Parotid gland (tissue), 1 donor: ENCODE measurements around a stretch of chr13.

- PRO-cap, result no peak
Observed at GRCh38 chr13:110965564-110965947, 50.7 kb upstream of the ANKRD10 start.

DNA sequence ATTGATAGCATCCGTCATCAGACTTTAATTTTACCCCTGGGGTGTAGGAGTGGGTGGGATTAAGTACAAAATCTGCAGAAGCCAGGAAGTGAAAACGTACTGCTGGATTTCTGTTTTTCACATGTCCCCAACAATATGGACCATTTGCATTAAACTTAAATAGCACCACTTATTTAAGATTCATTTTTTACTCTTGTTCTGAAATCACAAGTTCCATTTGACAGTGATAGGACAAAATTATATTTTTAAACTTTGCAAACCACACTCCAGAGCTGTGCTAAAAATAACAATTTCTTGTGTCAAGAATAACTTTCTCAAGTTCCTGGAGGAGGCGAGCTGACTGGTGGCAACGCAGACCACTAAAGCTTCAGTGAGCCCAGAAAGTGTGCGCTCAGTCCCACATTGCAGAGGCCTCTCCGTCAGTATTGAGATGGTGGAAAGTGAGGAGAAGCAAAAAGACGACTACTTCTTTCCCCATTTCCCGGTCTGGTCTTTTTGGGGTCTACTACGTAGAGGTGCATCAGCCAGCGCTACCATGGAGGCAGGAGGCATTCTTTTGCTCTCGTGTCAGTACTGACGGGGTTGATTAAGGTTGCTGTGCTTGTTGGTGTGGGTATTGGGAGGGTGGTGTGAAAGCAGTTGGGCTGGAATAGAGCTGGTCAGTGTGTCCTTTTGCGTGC, 71.5 kb downstream of the ARHGEF7 start:
- PRO-cap, result no peak

DNA sequence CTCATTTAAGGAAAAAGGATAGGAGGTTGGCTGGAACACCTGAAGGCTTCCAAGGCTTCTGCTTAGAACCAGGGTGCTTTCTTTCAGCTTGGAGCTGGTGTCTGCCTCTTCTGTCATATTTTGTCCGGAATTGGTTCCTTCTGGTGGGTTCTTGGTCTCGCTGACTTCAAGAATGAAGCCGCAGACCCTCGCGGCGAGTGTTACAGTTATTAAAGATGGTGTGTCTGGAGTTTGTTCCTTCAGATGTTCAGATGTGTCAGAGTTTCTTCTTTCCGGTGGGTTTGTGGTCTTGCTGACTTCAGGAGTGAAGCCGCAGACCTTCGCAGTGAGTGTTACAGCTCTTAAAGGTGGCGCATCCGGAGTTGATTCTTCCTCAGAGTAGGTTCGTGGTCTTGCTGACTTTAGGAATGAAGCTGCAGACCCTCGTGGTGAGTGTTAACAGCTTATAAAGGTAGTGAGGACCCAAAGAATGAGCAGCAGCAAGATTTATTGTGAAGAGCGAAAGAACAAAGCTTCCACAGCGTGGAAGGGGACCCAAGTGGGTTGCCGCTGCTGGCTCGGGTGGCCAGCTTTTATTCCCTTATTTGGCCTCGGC, 74.1 kb downstream of the ARHGEF7 start:
- PRO-cap, result no peak

GRCh38 chr13:111210346-111211075, 95.4 kb downstream of the ARHGEF7 start:
- PRO-cap, result no peak

- PRO-cap, result no peak
Observed at GRCh38 chr13:111372621-111373079, 52.2 kb downstream of the TEX29 start.

- PRO-cap, result unidirectional peak, minus-strand start at chr13:111451043
Observed at GRCh38 chr13:111450708-111451448, 130.4 kb downstream of the TEX29 start.

DNA sequence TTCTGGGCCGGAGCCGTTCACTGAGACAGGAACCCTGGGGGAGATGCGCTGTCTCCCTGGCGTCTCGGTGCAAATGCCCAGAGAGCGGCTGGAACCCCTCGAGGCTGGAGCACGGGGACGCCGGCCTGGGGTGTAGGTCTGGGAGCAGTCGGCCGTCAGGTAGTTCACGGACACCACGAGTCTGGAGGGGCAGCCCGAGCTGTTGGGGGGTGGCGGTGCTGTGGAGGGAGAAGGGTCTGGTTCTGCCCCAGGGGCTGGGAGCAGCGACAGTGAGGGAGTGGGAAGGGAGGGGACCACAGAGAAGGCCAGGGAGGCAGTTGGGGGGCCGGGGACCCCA, 173.3 kb upstream of the SOX1 start:
- PRO-cap, result no peak

DNA sequence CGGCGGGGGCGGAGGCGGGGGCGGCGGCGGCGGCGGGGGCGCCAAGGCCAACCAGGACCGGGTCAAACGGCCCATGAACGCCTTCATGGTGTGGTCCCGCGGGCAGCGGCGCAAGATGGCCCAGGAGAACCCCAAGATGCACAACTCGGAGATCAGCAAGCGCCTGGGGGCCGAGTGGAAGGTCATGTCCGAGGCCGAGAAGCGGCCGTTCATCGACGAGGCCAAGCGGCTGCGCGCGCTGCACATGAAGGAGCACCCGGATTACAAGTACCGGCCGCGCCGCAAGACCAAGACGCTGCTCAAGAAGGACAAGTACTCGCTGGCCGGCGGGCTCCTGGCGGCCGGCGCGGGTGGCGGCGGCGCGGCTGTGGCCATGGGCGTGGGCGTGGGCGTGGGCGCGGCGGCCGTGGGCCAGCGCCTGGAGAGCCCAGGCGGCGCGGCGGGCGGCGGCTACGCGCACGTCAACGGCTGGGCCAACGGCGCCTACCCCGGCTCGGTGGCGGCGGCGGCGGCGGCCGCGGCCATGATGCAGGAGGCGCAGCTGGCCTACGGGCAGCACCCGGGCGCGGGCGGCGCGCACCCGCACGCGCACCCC, 896 bp downstream of the SOX1 start:
- PRO-cap, result no peak

DNA sequence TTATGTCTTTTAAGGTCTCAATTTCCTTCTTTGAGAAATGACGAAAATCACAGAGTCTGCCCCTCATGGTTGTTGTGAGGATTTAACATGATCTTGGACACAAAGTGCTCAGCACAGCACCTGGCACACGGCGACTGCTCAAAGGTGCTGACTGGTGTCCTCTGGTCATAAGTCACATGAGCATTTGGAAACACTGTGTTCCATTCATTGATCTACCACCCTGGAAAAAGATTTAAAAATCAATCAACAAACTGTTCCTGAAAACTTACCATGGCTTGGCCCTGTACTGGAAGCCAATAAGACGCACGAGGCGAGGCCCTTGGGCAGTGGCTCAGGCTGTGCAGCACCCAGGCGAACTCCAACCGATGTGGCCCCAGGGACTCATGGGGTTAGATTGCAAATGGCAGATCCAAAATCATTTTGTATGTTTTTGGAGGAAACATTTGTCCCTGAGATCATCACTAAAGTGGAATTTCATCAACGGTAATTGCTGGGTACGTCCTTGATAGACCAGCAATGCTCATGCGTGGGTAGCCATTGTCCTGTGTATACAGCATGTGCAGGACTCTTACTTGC, 150.3 kb upstream of the SPACA7 start:
- PRO-cap, result no peak

DNA sequence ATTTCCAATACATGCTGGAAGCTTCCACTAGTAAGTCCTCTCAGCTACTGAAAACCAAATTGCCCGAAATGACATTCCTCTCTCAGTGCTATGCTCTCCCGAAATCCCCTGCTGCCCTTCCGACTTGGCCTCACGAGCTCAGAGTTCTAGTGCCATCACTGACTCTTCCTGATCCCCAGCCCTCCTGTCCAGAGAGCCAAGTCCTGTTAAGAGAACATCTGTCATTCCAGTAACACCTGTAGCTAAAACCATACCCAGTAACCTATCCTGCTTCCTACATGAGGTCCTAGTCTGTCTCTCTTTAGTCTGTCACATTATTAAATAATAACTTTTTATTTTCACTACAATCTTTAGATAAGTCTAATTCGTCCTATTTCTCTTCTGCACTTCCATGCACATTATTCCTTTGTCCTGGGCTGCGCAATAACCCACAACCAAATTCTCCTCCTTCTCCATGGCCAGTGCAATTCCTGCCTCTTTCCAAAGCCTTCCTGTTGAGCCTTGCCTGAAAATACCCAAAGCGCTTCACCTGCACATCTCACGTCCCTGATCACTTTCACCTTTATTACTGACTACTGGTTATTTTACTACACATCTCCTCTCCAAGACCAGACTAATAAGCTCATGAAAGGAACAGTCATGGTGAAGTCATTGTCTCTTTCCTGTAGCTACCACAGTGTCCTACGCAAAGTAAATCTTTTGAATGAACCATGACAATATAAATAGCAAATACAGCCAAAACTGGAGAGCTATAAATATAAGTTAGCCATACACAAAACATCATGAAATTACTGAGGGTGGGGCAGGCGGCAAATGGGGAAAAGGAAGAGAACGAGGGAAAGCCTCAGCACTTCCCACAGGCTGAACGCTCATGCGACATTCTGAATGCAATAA, 62.9 kb downstream of the TUBGCP3 start:
- PRO-cap, result no peak

DNA sequence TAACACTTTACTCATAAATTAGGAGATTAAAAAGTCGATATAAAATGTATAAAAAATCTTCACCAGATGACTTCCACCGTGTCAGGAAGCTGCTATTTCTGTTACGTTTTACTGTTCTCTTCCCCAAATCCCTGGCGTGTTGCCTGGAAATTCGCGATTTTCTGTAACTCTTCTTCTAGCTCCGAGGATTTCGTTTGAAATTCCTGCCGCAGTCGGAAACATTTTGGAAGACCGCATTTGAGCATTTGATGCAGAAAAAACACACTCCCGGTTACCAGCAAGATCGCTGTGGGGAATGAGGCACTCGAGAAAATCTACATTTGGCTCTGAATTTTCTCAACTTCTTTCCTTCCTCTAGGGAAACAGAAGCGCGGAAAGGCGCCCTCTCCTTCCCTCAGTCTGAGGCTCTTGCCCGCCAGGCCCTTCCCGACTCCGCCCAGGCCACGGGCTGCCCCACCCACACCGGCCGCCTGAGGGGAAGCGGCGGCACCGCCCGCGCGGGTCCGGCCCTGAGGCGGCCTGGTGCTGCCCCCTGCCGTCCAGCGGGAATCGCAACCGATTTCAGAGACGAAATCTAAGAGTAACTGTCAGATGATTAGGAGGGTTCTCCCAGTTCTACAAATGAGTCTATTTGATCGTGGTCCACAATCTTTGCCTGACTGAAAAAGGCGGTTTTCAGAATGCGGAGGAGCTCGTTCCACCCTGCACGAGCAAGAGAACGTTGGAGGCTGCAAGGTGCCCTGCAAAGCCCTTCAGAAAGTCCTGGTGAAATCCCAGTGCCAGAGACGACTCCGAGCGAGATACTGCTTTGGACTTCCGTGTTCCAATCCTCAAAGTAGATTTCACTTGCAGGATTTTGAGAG, 18.3 kb upstream of the TUBGCP3 start:
- PRO-cap, result unidirectional peak, minus-strand start at position 401 of the sequence

- PRO-cap, result unidirectional peak, plus-strand start at chr13:112691571
Observed at GRCh38 chr13:112691294-112691782, 1.5 kb downstream of the ATP11A start.

DNA sequence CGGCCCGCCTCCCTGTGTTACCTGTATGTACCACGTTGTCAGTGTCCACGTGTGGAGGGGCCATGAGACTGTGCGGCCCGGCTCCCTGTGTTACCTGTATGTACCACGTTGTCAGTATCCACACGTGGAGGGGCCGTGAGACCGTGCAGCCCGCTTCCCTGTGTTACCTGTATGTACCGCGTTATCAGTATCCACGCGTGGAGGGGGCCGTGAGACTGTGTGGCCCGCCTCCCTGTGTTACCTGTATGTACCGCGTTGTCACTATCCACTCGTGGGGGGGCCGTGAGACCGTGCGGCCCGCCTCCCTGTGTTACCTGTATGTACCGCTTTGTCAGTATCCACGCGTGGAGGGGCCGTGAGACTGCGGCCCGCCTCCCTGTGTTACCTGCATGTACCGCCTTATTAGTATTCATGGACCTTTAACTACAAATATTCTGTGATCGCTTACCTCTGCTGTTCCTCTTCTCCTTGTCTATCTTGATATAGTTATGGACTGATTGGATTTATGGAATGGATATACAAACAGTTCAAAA, 38.6 kb downstream of the ATP11A start:
- PRO-cap, result no peak

DNA sequence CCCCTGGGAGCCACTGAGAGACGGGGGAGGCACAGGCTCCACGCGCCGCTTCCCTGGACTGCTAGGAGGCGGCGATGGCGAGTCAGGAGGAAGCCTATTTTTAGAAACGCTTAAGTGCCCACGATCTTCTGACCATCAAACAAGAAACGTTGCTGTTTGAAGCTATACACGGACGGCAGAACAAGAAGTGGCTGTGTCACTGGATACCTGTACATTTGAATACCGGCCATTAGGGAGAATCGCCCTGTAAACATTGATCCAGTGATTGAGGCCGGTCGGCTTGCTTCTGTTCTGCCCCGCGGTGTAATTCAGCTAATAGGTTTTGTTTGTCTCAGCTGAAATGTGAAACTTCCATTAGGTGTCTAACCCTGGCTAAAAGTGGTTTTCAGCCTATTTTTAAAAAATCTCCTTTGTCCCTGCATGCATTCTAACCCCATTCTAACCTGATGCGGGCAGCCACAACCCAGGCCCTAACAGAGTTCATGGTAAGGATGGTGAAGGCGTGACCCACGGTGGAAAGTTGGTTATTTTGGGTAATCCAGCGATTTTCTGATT, 81.0 kb downstream of the ATP11A start:
- PRO-cap, result no peak

DNA sequence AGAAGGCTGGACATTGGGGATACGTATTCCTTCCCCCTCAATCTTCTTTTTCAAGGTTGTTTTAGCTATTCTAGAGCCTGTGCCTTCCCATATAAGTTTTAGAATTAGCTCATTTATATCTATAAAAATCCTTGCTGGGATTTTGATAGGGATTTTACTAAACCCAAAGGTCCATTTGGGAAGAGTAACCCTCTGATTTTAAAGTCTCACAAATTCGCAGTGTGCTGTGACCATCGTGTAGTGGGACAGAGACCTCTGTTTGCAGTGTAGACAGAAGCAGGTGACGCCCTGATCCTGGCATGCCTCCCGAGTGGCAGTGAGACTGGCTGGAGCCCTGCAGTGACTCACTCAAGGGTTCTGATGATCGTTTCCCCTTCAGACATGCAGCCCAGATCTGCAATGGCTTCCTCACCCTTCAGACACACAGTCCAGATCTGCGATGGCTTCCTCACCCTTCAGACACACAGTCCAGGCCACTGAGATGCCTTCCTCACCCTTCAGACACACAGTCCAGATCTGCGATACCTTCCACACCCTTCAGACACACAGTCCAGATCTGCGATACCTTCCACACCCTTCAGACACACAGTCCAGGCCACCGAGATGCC, 125.0 kb downstream of the ATP11A start:
- PRO-cap, result no peak

DNA sequence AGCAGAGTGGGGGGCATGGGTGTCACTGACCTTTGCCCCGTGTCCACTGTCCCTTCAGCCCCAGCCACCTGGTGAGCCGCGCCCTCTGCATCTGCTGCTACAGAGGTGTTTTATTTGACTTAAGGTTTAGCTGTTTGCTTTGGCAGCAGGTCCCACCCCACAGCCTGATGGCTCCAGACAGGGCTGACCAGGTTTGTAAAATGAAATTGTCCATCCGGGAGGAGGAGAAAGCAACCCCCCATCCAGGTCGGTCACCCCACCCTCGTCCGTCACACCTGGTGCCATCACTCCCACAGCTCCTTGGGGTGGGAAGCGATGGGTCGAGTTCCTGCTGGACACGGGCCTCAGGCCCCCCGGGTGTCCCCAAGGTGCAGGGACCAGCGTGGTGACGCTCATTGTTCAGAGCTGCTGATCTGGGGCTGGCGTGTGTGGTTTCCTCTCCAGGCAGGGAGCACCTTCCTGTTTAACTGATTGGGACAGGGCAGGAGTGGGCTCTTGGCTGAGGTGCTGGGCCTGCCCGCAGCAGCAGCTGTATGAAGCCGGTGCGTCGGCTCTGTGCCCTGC, 28.5 kb downstream of the MCF2L start:
- PRO-cap, result no peak

GRCh38 chr13:113022179-113023156, 53.5 kb downstream of the MCF2L start:
- PRO-cap, result no peak

DNA sequence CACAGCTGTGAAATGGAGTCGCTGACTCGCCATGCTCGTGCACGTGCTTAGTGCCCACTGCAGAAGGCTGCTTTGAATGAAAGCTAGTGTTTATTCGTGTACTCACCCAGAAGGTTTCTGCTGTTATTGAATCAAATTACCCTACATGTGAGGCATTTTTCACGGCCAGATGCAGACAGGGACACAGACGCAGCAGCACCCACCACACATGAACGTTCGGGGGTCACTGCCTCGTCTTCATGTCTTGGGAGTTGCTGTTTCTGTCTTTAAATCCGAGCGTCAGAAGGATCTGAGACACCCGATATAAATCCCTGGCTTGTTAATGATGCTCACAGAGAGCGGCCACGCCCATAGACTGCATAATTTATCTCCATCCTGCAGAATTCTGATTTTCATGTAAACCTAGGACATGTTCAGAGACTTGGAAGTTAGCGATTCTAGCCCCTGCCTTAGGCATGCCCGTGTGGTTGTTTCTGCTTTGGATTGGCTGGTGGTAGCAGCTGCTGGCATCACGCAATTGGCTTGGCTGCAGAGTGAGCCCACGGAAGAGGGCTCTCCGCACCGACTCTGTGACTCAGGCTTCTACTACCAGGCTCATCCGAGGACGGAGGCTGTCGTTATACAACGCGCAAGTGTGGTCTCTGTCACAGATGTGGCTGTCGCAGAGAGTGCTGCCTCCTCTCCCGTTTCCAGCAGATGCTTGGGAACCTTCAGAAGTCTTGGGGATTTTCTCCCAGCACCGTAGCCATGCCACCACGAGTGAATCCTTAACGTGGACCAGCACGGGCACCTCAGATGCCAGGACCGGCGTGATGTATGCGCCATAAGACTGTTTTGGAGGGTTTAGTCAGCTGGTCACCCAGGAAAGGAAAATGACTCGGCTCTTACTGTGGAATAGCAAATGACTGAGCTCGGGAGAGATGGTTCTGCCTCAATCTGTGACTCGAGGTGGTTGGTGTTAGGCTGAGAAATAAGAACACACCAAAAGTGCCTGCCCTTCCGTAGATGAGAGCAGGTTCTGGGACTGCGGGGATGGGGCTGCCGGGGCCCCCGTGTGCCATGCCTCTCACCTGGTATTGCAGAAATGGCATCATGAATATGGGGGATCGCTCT, 61.2 kb upstream of the F7 start:
- PRO-cap, result no peak

- PRO-cap, result no peak
Observed at GRCh38 chr13:113090086-113090448, 15.5 kb upstream of the F7 start.

- PRO-cap, result no peak
Observed at GRCh38 chr13:113159385-113160200, 1.1 kb downstream of the PROZ start.